Airway epithelial cell (primary cell): ENCODE measurements around a stretch of chr11.

GRCh38 chr11:114440315-114440816 is 1.1 kb downstream of the REXO2 start:
- RAMPAGE, long total RNA = no peak

- RAMPAGE, long total RNA = no peak
These were observed 118.5 kb downstream of the NXPE2 start for GRCh38 chr11:114796975-114797174.

- RAMPAGE, long total RNA = no peak
These were observed 318.7 kb downstream of the CADM1 start for GRCh38 chr11:115185383-115186048.

DNA sequence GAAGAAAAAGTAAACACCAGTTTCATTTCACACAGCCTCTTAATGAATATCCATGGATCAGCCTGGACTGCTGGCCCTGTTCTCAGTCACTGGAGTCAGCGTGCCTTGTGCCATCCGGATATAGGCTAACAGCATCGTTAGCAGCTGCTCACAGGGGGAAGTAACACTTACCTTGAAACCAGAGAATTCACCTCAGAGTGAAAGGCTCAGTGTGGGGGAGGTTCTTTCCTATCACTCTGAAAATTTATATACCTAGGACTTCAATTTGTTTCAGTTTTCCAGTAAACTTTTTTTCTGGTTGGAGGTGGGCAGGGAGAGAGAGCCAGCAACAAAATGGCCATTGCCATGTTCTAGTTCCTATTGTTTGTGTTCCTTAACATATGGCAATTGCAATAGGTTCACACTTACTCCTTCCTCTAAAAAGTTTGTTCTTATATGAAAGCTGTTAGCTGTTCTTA is 247.8 kb downstream of the CADM1 start:
- RAMPAGE, long total RNA = no peak

DNA sequence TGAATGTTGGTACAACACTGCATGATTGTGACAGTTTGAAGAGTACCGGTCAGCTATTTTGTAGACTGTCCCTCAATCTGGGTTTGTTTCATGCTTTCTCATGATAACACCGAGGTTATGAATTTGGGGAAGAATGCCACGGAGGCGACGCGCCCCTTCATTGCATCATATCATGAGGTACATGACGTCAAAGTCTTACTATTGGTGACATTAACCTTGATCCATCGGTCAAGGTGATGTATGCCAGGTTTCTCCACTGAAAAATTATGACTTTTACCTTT is 241.3 kb downstream of the CADM1 start:
- RAMPAGE, long total RNA = no peak

DNA sequence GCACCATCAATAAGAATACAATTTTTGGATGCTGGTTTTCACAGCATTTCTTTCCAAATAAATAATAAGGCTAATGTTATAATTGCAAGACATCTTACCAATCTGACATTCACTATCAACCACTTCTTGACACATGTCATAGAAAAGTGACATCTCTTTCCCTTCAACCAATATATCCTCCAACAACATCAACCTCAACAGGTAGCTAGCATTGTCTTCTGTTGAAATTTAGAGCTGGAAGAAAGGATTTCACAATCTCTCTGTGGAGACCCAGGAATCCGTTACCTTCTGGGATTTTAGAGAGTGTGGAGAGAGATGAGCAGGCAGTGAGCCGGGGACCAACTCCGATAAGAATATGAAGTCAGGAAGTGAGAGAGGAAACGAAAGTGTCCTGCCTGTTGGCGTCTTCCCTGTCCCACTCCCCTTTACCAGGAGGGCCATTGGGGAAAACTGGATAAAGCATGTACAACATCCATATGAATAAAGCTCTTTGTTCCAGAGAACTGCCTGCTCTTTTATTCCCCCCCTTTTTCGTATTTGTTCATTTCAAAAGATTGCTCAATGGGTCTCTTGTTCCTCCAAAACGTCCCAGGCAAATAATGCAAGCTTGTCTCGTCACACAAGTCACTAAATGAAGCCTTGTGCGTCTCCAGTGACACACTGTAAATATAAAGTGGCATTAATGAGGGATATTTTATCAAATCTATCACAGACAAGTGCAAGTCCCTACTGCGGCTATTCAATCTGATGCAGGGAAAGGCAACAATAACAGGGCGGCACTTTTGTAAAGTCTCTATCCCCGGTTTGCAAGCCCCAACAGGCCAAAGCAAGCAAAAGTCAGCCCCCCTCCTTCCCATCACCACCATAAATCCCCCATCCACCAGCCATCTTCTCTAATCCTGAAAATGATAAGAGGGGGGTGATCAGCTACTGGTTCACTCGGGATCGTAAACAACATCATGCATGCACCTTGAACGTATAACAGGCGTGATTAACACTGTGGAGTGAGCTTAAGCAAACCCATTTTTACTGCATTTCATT is 3.4 kb downstream of the CADM1 start:
- RAMPAGE, long total RNA = no peak

DNA sequence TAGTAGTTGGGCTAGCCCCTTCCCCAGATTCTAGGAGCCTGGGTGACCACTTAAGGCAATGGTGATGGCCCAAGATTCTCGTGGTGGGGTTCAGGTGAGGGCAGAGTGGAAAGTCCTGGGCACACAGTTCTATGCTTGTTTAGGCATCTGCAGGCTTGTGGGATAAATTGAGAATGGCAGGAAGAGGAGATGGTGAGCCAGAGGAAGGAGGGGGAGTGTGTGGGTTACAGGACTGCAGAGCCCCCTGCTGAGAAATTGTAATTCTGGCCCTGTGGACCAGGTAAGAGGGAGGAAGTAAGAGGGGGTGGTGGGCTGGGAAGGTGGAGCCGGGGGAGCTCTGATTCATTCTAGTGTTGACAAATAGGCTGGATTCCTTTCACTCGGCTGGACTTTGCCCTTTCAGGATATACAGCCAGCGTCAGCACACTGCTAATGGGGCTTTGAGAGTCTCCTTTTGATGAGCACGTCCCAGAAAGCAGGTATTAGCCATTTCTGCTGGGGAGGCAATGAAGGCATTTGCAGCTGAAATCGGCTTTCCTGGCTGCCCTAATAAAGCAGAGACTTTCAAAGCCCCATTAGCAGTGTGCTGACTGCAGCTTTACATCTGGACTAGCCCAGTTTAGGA is 44.6 kb upstream of the CADM1 start:
- RAMPAGE, long total RNA = no peak

DNA sequence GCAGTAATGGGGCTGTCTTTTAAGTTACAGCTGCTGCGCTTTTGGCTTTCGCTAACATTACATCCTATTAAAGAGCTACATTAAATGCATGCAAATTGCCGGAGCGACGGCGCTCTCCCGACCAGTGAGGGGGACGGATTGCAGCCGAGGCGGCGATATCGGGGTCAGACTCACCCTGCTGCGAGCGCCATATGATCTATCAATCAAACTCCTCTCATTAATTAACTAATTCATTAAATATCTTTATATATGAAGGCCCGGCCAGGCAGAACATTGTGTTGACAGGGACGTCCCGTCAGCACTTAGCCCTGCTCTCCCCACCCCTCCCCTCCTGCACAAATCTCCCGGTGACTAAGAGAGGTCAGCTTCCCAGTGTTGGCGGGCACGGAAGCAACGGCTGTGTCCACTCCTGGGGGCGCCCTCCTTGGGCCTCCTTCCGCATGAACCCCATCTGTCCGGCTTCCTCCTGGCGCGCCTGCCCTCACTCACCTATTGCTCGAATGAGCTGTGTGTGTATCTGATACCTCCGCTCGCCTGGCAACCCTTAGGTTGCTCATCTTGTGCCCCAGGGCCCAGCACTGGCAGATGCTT is 156.0 kb upstream of the CADM1 start:
- RAMPAGE, long total RNA = no peak

DNA sequence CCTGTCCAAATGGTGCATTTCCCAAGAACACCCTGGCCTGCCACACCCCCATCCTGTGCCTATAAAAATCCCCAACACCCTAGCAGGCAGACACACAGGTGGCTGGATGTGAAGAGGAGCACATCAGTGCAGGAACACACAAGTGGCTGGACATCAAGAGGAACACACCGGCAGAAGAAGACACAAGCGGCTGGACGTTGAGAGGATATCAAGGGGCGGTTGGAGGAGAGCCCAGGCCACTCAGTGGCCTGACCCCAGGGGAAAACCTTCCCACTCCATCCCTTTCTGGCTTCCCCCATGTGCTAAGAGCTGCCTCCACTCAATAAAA is 625.1 kb downstream of the BUD13 start:
- RAMPAGE, long total RNA = no peak

DNA sequence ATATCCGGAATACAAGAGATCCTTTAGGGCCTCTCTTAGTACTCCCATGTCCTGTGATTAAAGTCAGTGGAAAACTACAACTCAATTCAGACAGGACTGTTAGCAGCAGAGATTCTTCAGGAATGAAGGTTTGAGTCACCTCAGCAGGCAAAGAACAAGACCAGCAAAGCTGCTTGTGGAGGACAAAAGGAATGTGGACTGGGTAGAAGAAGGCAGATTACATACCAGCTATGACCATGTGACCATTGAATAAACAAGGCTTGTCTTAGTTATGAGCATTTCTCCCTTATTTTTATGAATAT is 478.1 kb downstream of the BUD13 start:
- RAMPAGE, long total RNA = no peak

DNA sequence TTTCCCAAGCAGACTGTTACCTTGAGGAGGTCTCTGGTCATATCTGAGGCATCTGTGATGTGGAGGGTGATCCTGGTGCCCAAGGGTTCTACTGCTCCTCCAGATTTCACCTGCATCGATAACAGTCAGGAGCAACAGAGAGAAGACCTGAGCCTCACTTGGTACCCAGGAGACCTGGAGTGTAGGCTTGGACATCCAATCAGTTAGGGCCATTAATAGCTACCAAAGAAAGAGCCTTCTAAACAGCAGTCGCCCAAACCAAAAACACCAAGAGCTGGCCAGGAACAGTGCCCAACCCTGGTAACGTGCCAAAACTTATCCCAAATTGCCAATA is 4.3 kb downstream of the ZPR1 start:
- RAMPAGE, long total RNA = no peak

DNA sequence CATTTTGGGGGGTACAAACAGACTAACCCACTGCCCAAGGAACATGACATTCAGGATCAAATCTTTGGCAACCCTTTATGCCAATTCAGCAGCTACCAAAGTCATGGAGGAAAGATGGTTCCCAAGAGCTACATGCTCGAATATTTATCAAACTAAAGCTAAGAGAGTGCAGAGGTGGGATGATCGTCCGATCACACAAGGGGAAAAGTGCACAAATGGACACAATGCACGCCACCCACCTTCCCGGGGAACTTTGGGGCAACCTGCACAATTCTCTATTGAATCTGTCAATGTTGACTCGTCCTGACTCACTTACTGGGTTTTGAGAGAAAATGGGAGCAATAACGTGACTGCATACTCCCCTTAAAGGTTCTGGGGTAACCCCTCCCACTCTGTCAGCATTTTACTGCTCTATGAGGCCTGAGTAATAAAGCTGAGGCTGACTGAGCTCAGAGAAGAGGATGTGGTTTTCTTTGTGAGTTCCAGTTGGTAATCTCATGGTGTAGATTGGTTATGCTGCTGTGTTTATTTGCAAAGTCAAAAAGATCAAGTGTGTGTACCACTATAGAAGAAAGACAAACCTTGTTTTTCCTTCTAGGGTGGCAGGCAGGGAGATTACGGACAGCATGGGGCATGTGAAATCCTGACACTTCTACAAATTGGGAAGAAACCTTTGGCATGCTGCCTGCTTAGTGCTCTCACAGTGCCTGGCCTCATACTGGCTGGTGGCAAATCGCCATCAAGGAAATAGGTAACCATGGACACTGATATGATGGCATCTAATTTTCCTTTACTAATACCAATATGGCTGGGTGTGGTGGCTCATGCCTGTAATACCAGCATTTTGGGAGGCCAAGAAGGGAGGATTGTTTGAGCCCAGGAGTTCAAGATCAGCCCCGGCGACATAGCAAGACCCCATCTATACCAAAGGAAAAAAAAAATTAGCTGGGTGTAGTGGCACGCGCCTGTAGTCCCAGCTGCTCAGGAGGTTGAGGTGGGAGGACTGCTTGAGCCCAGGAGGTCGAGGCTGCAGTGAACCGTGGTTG is 16.2 kb upstream of the APOA1 start:
- RAMPAGE, long total RNA = no peak

GRCh38 chr11:116949650-116950483 is 112.4 kb upstream of the APOA1 start:
- RAMPAGE, long total RNA = no peak

- RAMPAGE, long total RNA = no peak
These were observed 96.2 kb downstream of the SIK3 start for GRCh38 chr11:117001872-117002600.

GRCh38 chr11:117002811-117003543 is 95.3 kb downstream of the SIK3 start:
- RAMPAGE, long total RNA = no peak

GRCh38 chr11:117185585-117186386 is 7.2 kb downstream of the SIDT2 start:
- RAMPAGE, long total RNA = no peak

GRCh38 chr11:117202229-117202675 is 3.1 kb downstream of the TAGLN start:
- RAMPAGE, long total RNA = no peak

- RAMPAGE, long total RNA = no peak
These were observed 12.9 kb downstream of the PCSK7 start for GRCh38 chr11:117218967-117219469.

GRCh38 chr11:117836006-117836392 is 11.5 kb upstream of the FXYD2 start:
- RAMPAGE, long total RNA = no peak

- RAMPAGE, long total RNA = no peak
These were observed 23.8 kb upstream of the TMPRSS13 start for GRCh38 chr11:117952902-117953440.